AG10803 (cell line): ENCODE measurements around a stretch of chr3.

GRCh38 chr3:124700113-124700520, 30.1 kb upstream of the UMPS start:
- RRBS: no CpG with 5 or more reads among the region's 2 CpGs

GRCh38 chr3:124761164-124761917, 31.1 kb downstream of the UMPS start:
- RRBS: no CpG with 5 or more reads among the region's 18 CpGs

DNA sequence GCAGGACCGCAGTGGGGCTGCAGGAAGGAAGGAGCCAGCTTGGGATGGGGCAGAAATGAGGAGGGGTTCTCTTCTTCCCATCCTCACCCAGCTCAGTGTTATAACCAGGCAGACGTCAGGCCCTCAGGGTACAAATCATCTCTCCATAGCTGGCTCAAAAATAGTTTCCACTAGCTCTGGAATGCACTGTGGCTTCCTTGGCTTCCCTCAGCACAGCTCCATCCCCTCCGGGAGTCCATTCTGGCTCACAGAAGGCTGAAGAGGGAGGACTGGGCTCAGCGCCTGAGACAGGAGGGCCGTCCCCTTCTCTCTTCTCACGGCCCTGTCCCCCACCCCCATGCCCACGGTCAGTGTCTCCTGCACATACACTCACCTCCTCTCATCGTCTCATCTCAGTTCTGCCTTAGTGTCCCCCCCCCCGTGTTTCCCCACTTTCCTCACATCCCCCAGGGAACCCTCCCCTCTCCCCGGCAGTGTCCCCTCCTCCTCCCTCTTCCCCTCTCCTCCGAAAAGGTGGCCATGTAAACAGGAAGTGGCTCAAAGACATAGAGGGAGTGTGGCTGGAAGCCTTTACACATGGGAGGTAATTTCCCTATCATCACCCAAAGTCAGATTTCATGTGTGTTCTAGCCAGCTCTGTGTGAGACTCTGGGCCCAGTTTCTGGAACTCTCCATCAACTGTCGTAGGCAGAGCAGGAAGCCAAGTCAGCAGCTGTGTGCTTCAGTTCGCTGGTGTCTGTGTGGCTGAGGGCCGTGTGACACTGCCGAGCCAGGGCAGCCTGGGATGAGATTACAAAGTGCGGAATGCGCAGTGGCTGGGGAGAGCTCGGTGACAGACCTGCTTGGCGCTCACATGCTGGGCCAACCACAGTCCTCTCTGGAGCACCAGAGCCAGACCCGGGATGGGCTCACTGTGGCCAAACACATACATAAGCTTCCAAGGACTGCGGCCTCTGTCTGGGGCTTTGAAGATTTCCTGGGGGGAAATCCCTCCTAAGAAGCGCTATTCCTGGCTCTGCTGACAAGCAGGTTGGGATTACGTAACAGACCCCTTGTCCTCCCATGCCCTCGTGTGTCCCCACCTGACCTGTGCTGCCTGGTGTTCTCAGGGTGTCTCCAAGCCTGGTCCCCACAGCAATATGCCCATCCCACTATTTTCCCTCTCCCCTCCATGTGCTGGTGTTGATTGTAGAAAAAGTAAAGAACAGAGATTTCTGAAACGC, 50.5 kb downstream of the UMPS start:
- RRBS: no CpG with 5 or more reads among the region's 25 CpGs

GRCh38 chr3:124821194-124821803, 65.9 kb downstream of the ITGB5 start:
- RRBS: no CpG with 5 or more reads among the region's 10 CpGs

- RRBS: no CpG with 5 or more reads among the region's 4 CpGs
Measured at GRCh38 chr3:124836769-124837462, 50.2 kb downstream of the ITGB5 start.

DNA sequence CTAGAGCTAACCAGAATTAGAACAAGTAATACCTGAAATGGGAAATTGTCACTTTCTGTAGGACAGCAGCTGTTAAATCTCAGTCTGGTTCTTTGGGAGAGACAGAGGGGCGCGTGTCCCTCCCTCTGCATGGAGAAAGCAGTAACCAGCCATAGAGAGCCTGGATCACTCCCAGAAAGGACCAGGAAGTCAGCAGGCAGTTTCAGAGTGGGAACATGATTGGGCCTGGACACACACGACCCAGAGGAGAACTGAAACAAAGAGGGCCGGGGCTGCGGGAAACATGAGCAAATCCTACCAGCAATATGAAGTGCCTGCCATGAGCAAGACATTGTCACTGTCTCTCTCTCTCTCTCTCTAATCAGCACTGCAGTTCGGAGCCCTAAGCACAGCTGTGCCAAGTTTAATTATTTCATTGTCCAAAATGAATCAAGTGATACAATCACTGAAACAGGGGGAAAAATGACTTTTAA, 17.7 kb downstream of the MUC13 start:
- RRBS: no CpG with 5 or more reads among the region's 6 CpGs

- RRBS: no CpG with 5 or more reads among the region's 2 CpGs
Measured at GRCh38 chr3:124934443-124934641, 209 bp downstream of the MUC13 start.

DNA sequence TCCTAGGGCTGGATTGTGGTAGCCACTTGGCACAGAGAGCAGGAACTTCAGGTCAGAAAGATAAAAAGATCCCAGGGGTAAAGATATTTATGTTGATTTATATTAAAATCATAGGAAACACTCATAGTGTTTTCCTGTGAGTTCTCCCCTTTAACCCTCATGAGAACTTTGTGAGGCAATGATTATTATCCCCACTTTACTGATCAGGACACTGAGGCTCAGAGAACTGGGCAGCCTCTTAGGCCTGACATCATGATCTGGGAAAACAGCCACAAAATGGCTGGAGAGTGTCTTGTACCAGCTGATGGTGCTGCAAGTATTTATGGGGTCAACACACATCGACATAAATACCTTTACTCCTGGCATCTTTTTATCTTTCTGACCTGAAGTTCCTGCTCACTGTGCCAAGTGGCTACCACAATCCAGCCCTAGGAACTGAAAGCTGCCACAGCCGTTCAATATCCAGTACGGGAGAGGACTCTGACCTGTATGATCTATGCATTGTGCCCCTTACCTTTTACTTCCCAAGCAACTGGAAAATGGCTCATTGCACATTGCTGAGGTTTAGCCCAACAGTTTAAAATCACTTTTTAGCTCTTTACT, 29.2 kb upstream of the MUC13 start:
- RRBS: no CpG with 5 or more reads among the region's 3 CpGs

GRCh38 chr3:125024056-125024589, 31.7 kb downstream of the HEG1 start:
- RRBS: no CpG with 5 or more reads among the region's 3 CpGs

DNA sequence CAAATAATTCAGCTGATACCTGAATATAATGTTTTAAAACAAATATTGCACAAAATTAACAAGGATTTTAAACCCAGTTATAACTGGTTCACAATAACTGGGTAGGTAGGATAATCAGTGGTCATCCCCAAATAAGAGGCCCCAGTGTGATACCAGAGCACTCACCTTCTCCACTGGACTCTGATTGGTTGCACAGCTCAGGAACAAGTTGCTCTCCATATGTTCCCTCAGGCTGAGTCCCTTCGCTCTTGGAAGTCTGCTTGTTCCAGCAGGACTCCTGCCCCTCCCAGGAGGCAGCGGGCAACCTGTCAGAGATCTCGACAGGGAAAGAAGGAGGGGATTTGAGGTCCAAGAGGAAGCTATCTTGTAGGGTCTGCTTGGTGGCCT, 51.5 kb upstream of the HEG1 start:
- RRBS: no CpG with 5 or more reads among the region's 3 CpGs

- RRBS: no CpG with 5 or more reads among the region's 5 CpGs
Measured at GRCh38 chr3:125310592-125311162, 64.4 kb downstream of the ZNF148 start.

GRCh38 chr3:125375956-125377096, 1.2 kb upstream of the ZNF148 start:
- RRBS: no CpG with 5 or more reads among the region's 17 CpGs

GRCh38 chr3:125472422-125473256, 47.4 kb downstream of the SNX4 start:
- RRBS: no CpG with 5 or more reads among the region's 4 CpGs

GRCh38 chr3:125766358-125767010, 171.2 kb upstream of the OSBPL11 start:
- RRBS: 2% methylated on average over 5 of the region's 72 CpGs

GRCh38 chr3:125775752-125776345, 180.6 kb upstream of the OSBPL11 start:
- RRBS: no CpG with 5 or more reads among the region's 6 CpGs

GRCh38 chr3:125835935-125836670, 132.9 kb upstream of the ROPN1B start:
- RRBS: no CpG with 5 or more reads among the region's 14 CpGs

- RRBS: no CpG with 5 or more reads among the region's 8 CpGs
Measured at GRCh38 chr3:125836671-125837170, 132.3 kb upstream of the ROPN1B start.

- RRBS: no CpG with 5 or more reads among the region's 6 CpGs
Measured at GRCh38 chr3:125865844-125866513, 103.0 kb upstream of the ROPN1B start.

GRCh38 chr3:126101452-126101998, 17.6 kb upstream of the SLC41A3 start:
- RRBS: no CpG with 5 or more reads among the region's 12 CpGs

- RRBS: no CpG with 5 or more reads among the region's 2 CpGs
Measured at GRCh38 chr3:126186483-126186714, 6.0 kb upstream of the ALDH1L1 start.